Mammary microvascular endothelial cell (primary cell): ENCODE measurements around the genes ZMYND11 and IDI2.

DNA sequence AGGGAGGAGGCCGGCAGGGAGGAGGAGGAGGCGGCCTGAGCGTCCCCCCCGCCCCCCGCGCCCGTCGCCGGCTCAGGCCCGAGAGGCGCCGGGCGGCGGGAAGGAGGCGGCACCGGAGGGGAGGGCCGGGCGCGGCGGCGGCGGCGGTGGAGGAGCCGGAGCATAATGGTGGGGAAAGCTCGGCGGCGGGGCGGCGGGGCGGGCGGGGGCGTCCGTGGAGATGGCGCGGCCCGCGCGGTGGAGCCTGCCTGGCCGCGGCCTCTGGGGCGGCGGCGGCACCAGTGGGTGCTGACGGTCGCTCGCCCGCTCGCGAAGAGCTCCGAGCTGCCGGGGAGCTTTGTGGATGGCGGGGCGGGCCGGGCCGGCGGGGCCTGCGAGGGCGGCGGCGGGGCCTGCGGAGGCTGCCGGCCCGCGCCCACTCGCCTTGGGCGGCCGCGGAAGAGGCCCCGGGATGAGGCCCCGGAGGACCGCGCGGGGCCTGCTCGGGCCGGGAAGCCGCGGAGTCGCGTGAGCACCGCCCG lies at the start of gene ZMYND11:
Gene ZMYND11, plus strand, starts transcription at position 64 of the 521 bp plus-strand sequence.
- RAMPAGE, long total RNA = no peak

- RAMPAGE, long total RNA = no peak
These were observed 213.2 kb downstream of the ZMYND11 start for GRCh38 chr10:348306-349005.

DNA sequence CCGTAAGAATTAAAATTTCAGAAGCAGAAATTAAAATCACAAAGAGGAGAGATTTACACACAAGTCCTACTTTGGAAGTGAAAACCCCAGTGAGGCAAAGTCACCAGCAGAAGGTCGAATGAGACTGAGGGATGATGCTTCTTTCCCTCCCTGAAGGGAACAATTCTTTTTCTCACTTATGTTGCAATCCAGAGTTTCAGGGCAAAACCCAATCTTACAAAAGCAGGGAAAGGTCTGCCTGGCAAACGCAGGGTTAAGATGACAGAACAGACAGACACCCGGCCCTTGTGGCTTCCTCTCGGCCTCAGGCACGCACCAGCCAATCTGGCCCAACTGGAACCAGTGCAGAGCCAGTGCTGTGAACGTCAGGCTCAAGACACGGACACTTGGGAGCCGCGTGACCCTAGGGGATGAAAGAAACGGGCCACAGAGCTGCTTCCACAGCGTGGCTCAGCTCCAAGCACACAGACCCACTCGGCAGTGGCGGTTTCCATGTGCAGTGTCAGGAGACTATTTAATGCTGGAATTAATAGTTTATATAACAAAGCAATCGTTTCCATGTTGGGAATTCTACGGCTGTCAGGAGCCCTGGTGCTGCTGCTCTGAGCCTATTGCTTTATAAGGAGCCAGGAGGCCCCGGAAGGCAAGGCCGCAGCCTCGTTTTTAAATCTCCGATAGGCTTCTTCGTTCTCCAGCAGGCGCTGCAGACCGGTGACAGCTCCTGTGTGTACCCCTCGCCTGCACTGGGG lies 198.5 kb downstream of the DIP2C start:
- RAMPAGE, long total RNA = no peak

GRCh38 chr10:619750-620380 lies 69.6 kb downstream of the DIP2C start:
- RAMPAGE, long total RNA = no peak

DNA sequence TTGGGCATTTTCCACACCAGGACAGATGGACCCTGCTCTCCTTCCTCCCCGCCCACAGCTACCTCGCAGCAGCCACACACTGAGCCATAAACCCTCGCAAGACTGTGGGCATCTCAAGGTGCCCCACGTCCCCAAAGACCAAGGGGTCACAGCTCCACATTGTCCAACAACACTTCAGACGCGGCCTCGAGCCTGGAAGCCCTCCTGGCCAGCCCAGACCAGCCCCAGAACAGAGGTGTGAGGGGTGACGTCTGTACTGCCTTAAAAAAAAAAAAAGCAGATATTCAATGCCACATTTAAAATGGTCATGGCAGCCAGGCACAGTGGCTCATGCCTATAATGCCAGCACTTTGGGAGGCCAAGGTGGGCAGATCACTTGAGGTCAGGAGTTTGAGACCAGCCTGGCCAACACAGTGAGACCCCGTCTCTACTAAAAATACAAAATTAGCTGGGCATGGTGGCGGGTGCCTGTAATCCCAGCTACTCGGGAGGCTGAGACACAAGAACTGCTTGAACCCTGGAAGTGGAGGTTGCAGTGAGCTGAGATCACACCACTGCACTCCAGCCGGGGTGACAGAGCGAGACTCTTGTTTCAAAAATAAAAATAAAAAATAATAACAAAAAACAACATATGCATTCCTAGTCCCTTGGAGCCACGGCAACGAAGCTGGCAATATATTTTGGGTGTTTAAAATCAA lies 36.5 kb downstream of the DIP2C start:
- RAMPAGE, long total RNA = no peak

DNA sequence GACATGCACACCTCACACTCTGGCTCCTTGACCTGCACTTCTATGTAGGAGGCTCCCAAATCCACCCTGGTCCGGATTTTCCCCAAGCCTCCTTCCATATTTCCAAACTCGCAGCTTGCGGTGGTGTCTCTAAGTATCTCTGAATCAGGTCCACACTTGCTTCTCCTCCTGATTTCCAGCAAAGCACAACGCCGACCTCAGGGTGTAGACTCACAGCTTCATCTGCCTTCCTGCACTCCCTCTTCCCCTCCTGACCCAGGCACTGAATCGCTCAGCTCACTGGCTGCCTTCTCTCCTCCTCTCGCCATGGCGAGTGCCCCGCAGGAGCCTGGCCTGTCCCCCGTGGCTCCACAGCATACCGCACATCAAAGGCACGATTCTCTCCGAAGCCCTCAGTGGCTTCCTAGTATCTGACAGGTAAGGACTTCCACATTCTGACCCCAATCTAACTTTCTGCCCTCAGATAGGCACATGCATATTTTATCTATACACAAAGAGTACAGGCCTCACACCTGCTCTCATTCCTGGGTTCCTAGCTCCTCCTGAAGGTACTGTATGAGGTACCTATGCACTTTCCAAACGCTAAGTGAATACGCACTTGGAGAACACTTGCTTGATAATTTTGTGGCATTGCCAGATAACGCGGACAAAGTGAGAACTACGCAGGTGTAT lies 27.6 kb downstream of the DIP2C start:
- RAMPAGE, long total RNA = no peak

DNA sequence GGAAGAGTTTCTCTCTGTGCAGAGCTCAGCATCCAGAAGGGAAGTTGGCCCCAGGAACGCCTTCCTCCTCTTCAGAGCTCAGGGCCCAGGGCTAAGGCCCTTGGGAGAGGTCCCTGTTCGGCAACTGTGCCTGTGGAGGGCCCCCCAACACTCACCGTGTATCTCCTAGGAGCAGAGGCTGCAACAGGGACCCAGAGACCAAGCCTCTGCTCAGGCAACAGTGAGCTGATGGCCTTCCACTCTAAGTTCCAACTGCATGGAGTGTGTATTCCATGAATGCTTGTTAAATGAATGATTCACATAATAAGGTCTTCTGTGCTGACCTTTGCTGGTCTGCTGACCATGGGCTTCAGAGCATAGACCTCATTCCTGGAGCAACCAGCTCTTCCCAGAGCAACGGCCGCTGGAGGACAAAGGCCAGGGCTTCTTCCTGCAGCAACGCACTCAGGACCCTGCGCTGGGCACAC lies 7.7 kb downstream of the DIP2C start:
- RAMPAGE, long total RNA = no peak

GRCh38 chr10:913223-914186 lies 18.0 kb downstream of the LARP4B start:
- RAMPAGE, long total RNA = no peak

DNA sequence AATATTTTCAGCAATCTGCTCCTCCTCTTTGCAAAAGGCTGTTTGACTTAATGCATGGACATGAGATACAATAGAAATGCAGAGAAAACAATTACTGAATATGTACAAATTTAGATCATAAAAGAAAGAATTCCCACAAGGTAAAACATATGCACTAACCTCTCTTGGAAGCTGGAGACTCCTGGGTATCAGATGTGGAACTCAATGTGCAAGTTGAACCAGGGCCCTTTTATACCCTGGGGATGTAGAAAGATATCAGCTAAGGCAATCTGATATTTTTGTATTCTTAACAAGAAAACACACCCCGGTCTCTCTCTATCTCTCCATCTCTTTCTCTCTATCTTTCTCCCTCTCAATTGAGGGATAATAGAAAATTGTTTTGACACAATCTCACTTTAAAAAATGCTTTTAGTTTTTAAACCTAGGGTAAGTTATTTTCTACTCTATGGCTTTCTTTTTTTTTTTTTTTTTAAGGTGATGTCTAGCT lies at the start of gene IDI2:
Gene IDI2, minus strand, starts transcription at position 203 of the 487 bp plus-strand sequence.
- RAMPAGE, long total RNA = no peak

GRCh38 chr10:1043354-1044251 lies 5.3 kb downstream of the IDI1 start:
- RAMPAGE, long total RNA = no peak

DNA sequence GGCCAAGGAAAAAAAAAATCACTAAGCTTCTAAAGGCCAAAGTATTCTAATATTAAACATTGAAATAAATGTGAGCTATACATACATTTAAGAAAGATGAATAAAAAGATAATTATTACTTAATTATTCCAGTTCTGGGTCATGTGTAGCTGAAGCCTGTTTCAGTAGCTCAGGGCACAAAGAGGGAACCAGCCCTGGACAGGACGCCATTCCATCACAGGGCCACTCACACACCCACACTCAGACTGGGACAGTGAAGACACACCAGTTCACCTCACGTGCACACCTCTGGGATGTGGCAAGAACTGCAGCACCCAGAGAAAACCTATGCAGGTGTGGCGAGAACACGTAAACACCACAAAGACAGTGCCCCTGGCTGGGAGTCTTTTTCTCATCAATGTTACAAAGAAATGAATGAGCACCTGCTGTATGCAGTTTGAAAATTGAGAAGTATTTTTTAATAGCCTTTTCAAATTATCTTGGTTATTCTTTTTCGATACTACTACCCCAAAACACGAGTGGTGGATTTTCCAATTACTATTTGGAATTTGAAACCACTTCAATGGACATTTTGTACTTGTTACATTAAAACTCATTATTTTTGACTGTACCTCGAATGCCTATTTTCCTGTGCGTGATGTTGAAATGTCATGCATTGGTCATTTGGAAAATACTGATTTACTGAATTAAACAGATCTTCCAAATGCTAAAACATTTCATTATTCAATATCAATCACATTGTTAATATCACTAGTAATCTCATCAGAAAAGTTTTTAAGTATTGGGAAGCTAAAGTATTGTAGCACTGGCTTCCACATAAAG lies 1.8 kb upstream of the IDI1 start:
- RAMPAGE, long total RNA = no peak

DNA sequence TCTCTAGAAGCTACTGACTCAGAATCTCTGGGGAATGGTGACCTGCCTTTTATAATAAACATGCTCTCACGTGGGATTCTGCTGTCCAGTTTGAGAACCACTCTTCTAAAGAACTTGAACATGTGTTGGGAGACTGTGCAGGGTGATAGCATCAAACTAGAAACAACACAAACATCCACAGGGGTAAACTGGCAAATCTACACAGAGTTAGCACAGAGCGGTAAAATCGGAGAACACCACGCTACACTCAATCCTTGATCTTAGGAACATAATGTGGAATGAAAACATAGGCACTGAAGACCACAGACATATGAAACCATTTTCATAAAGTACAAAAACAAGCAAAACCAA lies 79.1 kb downstream of the WDR37 start:
- RAMPAGE, long total RNA = no peak

DNA sequence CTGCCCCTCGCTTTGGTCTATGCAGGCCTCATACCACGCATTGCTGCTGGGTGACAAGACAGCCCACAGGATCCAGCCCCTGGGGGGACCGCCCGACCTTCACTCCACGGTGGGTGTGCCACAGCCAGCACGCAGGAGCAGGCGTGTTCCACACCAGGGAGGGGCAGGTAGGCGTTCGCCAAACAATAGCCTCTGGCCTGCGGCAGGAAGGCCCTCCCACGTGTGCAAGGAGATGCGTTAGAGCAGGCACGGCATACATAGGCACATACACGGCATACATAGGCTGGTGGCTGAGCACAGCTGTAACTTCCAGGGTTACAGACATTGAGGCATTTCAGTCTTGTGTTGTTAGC lies 233.5 kb downstream of the WDR37 start:
- RAMPAGE, long total RNA = no peak

- RAMPAGE, long total RNA = no peak
These were observed 13.0 kb upstream of the PFKP start for GRCh38 chr10:3054349-3054836.

GRCh38 chr10:3067750-3068086 lies 370 bp downstream of the PFKP start:
- RAMPAGE, long total RNA = no peak

- RAMPAGE, long total RNA = no peak
These were observed 37.3 kb downstream of the PFKP start for GRCh38 chr10:3104465-3105145.

- RAMPAGE, long total RNA = no peak
These were observed 217.6 kb downstream of the KLF6 start for GRCh38 chr10:3567397-3567750.

GRCh38 chr10:3623749-3624027 lies 161.3 kb downstream of the KLF6 start:
- RAMPAGE, long total RNA = no peak

- RAMPAGE, long total RNA = no peak
These were observed 10.2 kb downstream of the KLF6 start for GRCh38 chr10:3774734-3775203.

- RAMPAGE, long total RNA = no peak
These were observed 6.0 kb downstream of the KLF6 start for GRCh38 chr10:3778732-3779659.